ENCODE measurements around the genes FNDC11 and RGS19.

GRCh38 chr20:62927852-62928941 is 1.9 kb upstream of the DIDO1 start:
- PRO-cap, 4 experiments = peak in 2 of 4 experiments; most common plus-strand start chr20:62928411 (in 1); most common minus-strand start chr20:62928360 (in 2)
- RAMPAGE, long total RNA, 4 experiments = no peak in any of the 4 experiments

DNA sequence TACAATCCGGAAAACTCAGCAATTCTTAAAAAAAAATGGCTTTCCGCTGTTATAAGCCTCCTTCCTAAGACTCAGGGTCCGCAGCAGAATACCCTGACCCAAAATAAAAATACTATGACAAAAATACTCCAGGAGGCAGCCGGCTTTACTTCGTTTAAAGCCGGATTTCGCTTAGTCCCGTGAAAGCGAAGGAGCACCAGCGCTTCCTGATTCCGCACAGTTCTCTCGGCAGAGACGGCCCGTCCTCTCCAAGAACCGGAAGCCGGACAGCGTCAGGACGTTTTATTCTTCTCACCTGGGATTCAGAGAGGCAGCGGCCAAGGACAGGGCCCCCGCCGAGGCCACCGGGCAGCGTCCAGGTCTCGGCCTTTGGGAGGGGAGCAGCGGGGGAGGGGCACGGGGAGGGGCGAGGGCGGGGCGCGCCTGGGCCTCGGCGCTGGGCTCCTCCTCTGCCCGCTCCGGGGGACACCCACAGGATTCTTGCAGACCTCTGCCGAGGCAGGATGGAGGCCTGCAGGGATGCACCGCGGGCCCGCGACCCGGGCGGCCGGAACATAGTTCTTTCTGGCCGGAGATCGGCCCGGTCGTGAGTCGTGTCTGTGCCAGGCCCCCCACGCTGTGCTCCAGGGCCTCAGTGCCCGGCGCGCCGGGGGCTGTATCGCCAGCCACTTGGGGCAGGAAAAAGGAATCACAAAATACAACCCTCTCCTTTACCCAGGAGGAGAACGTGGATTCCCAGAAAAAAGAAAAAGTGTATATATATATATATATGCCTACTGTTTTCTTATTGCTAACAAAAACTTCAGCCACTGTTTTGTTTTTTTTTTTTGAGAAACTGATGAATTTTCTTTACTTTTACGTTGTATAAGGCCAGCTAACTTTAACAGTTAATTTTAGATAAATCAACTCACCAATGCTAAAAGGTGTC is 2.9 kb upstream of the DIDO1 start:
- PRO-cap, 4 experiments = peak in 4 of 4 experiments; most common plus-strand start position 516 of the sequence (in 2); most common minus-strand start position 257 of the sequence (in 3)
- RAMPAGE, long total RNA, 4 experiments = no peak in any of the 4 experiments

- PRO-cap, 4 experiments = no peak in any of the 4 experiments
- RAMPAGE, long total RNA, 4 experiments = no peak in any of the 4 experiments
These were observed 1.2 kb downstream of the GID8 start for GRCh38 chr20:62939174-62939617.

GRCh38 chr20:62946729-62946951 is 5.9 kb upstream of the SLC17A9 start:
- PRO-cap, 4 experiments = no peak in any of the 4 experiments
- RAMPAGE, long total RNA, 4 experiments = no peak in any of the 4 experiments

DNA sequence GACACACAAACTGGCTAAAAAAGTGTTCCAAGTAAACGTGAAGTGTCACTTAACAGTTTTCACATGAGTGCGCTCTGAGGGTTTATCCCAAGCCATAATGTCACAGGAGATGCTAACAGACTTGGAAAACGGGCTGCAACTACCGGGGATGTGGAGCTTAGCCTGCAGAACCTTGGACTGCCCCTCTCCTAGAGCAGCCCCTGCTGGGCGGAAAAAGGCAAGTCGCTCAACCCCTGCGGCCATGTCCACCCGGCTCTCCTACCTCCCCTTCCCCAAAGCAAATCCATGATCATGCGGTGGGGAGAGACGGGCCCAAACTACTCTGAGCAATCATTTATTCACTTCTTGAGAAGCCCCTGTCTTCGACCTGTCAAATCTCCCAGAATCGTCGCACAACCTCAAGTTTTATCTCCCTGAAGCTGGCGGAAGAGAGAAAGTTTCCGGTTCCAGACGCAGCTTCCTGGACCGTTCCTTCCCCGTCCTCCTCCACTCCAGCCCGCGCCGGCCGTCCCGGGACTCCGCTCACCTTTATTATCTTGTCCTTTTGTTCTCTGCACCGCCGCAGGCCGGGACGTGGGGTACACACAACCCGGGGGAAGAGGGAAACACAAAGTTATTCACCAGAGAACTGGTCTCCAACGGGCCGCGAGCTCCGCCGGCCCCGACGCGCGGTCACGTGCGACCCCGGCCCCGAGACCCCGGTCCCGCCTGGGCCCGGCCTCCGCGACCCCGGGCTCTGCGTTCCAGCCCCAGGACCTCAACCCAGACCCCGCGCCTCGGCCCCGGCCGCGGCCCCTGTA is 680 bp downstream of the YTHDF1 start:
- PRO-cap, 4 experiments = peak in 3 of 4 experiments; most common plus-strand start position 479 of the sequence (in 2)
- RAMPAGE, long total RNA, 4 experiments = no peak in any of the 4 experiments

DNA sequence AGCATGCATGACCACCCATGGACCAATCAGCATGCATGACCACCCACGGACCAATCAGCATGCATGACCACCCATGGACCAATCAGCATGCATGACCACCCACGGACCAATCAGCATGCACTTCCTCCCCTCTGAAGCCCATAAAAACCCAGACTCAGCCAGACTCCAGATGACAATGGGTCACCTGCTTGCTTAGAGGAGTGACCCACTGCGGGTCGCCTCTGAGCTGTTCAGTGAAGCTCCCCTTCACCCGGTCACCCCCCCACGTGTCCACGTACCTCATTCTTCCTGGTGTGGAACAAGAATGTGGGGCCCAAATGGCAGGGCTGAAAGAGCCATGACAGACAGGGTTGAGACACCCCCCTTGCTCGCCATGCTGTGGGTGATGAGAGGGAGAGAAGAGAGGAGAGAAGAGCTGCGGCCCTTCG is 18.8 kb upstream of the CHRNA4 start:
- PRO-cap, 4 experiments = no peak in any of the 4 experiments
- RAMPAGE, long total RNA, 4 experiments = no peak in any of the 4 experiments

DNA sequence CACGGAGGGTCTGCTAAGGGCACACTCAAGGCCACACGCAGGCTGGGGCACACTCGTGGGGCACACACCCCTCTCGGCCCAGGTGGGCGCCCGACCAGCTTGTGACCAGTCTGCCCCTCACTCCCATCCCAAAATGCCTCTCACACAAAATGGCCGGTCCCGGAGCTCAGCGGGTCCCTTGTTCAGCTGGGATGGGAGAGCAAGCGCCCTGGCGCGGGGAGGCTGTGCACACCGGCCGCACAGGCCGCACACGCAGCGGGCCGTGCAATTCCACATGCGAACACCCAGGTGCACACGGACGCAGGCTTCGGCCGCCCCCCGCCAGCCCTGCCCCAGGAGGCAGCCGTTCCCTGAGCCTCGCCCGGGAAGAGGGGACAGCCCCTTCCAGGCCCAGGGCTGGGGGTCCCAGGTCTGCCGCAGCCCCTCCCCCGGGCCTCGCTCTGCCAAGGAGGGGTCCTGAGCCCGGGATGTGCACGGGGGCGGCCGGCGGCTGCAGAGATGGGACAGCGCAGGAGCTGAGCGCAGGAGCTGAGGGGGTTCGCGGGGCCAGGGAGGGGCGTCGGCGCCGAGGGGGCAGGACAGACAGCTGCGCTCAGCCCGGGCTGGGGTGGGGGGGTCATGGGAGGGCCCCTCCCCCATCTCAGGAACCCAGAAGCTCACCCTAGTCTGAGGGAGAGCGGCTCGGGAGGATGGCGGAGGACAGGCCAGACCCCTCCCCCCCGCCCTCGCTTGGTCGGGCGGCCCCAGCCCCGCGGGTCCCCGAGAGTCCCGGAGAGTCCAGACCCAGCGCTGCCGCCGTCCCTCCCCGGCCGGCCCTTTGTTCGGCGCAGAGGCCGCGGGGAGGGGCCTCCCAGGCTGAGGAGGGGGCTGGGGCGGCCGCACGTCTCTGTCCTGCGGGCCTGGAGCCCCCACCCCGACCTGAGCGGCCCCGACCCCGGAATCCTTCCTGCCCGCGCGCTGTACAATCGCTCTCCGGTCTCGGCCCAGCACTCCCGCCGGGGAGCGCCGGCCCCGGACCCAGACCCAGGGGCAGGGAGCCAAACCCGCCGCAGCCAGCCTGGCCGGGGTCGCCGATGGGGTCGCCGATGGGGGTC is 1.1 kb downstream of the KCNQ2 start:
- PRO-cap, 4 experiments = no peak in any of the 4 experiments
- RAMPAGE, long total RNA, 4 experiments = no peak in any of the 4 experiments

DNA sequence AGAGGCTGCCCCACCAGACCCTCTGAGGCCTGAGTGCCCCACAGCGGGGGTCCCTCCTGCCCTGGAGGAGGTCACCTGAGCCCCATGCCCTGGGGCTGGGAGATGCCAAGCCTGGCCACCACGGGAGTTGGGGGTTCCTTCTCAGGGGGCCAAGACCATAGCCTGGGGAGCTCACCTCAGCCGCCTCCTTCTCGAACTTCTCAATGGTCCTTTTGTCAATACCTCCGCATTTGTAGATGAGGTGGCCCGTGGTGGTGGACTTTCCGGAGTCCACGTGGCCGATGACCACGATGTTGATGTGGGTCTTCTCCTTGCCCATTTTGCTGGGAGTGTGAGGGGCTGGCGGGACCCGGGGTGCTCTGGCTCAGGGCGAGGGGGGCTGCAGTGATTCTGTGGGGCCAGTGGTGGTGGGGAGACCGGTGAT is 1.4 kb downstream of the EEF1A2 start:
- PRO-cap, 4 experiments = no peak in any of the 4 experiments
- RAMPAGE, long total RNA, 4 experiments = no peak in any of the 4 experiments

DNA sequence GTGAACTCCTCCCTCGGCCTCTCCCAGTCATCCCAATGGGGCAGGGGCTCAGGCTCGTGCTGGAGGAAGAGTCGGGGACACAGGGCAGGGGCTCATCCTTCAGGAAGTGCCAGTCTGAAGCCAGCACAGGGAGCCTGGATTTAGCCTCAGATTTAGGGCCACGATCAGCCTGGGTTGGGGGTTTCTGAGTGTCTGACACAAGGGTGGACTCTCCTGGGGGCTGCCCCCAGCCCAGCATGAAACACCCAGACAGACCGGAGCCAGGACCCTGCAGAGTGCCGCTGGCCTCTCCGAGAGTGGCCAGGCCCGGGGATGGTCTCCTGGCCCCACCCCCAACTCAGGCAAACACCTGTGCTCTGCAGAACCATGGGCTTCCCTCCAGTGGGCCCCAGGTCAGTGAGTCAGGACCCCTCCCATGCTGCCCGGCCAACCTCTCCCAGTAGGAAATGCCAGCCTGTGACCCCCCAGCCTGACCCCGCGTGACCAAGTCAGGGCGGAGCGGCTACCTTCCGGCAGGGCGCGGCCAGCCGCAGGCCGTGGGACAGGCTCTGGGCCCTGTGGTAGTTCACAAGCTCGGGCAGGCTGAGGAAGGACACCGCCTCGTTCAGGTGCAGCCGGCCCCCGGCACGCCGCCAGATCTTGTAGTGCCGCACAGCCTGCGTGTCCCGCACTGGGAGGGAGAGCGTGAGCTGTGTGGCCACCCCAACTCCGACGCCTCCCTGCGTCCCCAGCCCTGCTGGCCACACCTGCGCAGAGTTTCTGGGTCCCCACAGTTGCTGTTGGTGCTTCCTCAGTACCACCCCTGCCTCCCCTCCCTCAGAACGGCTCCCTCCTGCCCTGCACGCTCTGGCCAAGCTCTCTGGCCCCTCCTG is 3.3 kb downstream of the PTK6 start:
- PRO-cap, 4 experiments = peak in 1 of 4 experiments; most common plus-strand start position 570 of the sequence (in 1)
- RAMPAGE, long total RNA, 4 experiments = no peak in any of the 4 experiments

- PRO-cap, 4 experiments = no peak in any of the 4 experiments
- RAMPAGE, long total RNA, 4 experiments = no peak in any of the 4 experiments
These were observed 2.3 kb downstream of the SRMS start for GRCh38 chr20:63545090-63545902.

DNA sequence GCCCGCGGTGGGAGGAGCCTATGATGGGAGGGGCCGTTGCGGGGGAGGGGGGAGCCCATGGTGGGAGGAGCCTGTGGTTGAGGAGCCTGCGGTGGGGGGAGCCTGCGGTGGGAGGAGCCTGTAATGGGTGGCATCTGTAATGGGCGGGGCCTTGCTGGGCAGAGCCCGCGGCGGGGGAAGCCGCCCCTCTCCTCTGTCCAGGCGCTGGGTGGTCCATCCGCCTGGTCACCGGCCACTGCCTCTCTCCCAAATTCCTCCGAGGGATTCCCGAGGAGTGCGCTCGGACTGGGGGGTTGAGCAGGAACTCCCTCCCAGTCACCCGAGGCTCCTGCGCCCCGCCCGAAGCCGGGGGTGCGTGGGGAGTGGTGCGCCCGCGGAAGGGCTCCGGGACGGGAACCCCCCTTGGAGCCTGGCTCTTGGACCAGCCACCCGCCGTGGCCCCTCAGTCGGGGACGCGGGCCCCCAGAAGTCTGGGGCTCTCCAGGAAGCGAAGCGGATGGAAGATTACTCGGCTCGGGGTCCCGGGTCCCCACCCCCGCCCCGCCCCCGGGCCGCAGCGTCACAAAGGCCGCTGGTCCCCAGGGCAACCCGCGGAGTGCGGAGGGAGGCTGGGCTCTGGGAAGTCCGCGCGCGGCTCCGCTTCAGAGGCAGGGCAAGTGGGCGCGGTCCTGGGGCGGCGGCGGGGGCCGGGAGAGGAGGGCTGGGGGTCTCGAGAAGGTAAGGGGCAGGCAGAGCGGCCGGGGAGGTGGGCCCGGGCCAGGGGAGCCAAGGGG is at the start of gene FNDC11:
Gene FNDC11, plus strand, starts transcription at position 605 of the 773 bp plus-strand sequence.
- PRO-cap, 4 experiments = peak in 4 of 4 experiments; most common plus-strand start position 161 of the sequence (in 4); most common minus-strand start position 472 of the sequence (in 3)
- RAMPAGE, long total RNA, 4 experiments = no peak in any of the 4 experiments

GRCh38 chr20:63640749-63641230 is 12.4 kb downstream of the STMN3 start:
- PRO-cap, 4 experiments = peak in 1 of 4 experiments; most common plus-strand start chr20:63640822 (in 1)
- RAMPAGE, long total RNA, 4 experiments = no peak in any of the 4 experiments

DNA sequence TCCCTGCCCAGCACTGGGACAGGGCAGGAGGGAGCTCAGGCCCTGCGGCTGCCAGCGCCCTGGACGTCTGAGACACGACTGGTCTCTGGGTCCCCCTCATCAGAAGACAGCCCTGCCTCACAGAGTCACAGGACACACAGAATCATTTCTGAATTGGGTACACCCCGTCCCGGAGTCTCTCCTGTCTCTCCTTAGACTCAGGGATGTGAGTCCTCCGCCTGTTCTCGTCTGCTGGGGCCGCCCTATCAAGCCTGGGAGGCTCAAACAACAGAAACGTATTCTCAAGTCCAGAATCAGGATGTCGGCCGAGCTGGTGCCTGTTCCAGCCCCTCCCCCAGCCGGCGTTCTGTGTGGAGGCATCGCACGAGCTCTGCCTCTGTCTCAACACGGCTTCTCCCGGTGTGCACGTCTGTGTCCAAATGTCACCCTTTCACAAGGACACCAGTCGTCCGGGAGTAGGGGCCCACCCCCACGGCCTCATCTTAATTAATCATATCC is 39.4 kb downstream of the ZBTB46 start:
- PRO-cap, 4 experiments = peak in 2 of 4 experiments; most common plus-strand start position 290 of the sequence (in 1); most common minus-strand start position 69 of the sequence (in 1)
- RAMPAGE, long total RNA, 4 experiments = no peak in any of the 4 experiments

DNA sequence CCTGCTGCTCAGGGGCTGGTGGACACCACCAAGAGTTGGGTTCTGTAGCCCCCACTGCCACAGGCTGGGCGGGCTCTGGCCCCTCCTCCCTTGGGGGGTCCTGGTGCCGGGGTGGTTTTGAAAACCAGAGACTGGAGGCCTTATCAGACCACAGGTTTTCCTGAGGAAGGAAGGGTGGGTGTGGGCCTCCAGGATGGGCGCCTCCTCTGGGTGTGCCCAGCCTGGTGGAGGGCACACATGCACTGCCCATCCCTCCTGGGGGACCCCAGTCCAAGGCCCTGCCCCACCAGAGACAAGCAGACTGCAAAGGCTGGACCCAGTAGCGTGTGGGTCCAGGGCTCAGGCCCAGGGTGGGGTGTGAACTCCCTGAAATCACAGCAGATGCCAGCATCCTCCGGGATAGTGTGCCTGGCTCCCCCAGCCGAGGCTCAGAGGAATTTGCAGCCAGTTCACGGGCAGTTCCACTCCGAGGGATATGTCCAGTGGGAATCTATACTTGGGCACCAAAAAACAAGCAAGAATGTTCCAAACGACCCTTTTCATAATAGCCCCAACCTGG is 13.5 kb upstream of the ZBTB46 start:
- PRO-cap, 4 experiments = peak in 2 of 4 experiments; most common plus-strand start position 431 of the sequence (in 2)
- RAMPAGE, long total RNA, 4 experiments = no peak in any of the 4 experiments

- PRO-cap, 4 experiments = peak in 4 of 4 experiments; most common plus-strand start chr20:63865976 (in 3); most common minus-strand start chr20:63865874 (in 4)
- RAMPAGE, long total RNA, 4 experiments = start-site peak on the minus strand in 2 of 4 experiments, at chr20:63865702-63865929 at its widest, 7 to 29 reads per replicate
These were observed 692 bp downstream of the TPD52L2 start for GRCh38 chr20:63865749-63866174.

- PRO-cap, 4 experiments = no peak in any of the 4 experiments
- RAMPAGE, long total RNA, 4 experiments = no peak in any of the 4 experiments
These were observed 1.3 kb upstream of the DNAJC5 start for GRCh38 chr20:63893493-63894102.

DNA sequence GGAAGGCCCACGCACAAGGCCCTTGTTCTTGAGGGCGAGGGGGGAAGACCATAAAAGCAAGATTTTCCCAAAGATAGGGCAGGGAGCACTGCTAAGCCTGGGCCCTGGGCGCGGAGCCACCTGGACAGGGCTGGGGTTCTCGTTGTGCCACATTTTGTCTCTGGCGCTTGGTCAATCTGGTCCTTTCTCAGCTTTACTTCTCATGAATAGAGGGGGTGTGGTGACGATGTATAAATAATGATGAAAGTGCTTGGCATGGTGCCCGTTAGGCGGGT is 4.8 kb downstream of the SAMD10 start:
- PRO-cap, 4 experiments = no peak in any of the 4 experiments
- RAMPAGE, long total RNA, 4 experiments = no peak in any of the 4 experiments

- PRO-cap, 4 experiments = no peak in any of the 4 experiments
- RAMPAGE, long total RNA, 4 experiments = start-site peak on the plus strand in 1 of 4 experiments, at chr20:64035260-64035317 at its widest, 7 reads per replicate
These were observed 851 bp upstream of the C20orf204 start for GRCh38 chr20:64034959-64035702.

DNA sequence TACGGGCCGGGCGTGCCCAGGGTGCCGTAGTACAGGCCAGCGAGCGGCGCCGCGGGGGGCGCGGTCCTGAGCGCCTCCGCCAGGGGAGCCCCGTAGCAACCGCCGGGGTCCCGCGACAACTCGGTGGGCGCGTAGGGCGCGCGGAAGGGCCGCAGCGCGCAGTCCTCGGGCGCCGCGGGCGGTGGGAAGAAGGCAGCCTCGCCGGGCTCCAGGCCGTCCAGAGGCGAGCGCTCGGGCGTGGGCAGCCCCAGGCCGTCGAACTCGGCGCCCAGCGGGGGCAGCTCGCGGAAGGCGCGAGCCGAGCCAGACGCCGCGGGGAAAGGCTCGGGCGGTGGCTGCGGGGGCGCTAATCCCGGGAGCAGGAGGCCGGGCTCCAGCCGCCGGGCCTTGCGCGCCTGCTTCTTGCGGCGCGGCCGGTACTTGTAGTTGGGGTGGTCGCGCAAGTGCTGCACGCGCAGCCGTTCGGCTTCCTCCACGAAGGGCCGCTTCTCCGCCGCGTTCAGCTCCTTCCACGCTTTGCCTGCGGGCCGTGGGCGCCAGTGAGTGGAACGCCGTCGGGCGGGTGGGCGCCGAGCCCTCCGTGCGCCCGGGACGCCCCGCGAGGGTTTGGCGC is 890 bp downstream of the SOX18 start:
- PRO-cap, 4 experiments = peak in 1 of 4 experiments; most common plus-strand start position 306 of the sequence (in 1); most common minus-strand start position 118 of the sequence (in 1)
- RAMPAGE, long total RNA, 4 experiments = no peak in any of the 4 experiments

- PRO-cap, 4 experiments = peak in 4 of 4 experiments; most common plus-strand start chr20:64079396 (in 4); most common minus-strand start chr20:64079425 (in 4)
- RAMPAGE, long total RNA, 4 experiments = start-site peak on the plus strand in 3 of 4 experiments, at chr20:64080082-64080119 at its widest, 32 to 51 reads per replicate; start-site peak on the minus strand in 4 of 4 experiments, at chr20:64079424-64079949 at its widest, 63 to 1,705 reads per replicate
These were observed at the start of gene RGS19 for GRCh38 chr20:64079054-64080236. Gene RGS19, minus strand, starts transcription at chr20:64079518.

Measured in spleen (tissue), 7 donors.